Epithelial cell of esophagus (primary cell): ENCODE results near the genes UTRN and ADGB.

DNA sequence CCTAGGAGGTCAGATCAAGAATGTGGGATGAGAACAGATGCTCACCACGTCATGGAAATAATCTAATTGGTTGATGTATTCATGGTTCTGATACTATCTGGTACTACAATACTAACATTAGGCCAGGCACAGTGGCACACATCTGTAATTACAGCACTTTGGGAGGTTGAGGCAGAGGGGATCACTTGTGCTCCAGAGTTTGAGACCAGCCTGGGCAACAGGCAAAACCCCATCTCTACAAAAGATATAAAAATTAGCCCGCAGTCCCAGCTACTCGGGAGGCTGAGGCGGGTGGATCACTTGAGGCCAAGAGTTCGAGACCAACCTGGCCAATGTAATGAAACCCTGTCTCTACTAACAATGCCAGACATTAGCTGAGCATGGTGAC lies 24.4 kb downstream of the STX11 start:
- RRBS = no CpG with 5 or more reads among the region's 5 CpGs

GRCh38 chr6:144215324-144215761 lies 65.0 kb downstream of the STX11 start:
- RRBS = no CpG with 5 or more reads among the region's 8 CpGs

GRCh38 chr6:144284525-144285713 lies at the start of gene UTRN:
Gene UTRN (plus strand): TSS chr6:144285335.
- RRBS = 2% methylated on average over 26 of the region's 96 CpGs

- RRBS = no CpG with 5 or more reads among the region's 5 CpGs
These were observed 2.1 kb downstream of the UTRN start for GRCh38 chr6:144287343-144287554.

DNA sequence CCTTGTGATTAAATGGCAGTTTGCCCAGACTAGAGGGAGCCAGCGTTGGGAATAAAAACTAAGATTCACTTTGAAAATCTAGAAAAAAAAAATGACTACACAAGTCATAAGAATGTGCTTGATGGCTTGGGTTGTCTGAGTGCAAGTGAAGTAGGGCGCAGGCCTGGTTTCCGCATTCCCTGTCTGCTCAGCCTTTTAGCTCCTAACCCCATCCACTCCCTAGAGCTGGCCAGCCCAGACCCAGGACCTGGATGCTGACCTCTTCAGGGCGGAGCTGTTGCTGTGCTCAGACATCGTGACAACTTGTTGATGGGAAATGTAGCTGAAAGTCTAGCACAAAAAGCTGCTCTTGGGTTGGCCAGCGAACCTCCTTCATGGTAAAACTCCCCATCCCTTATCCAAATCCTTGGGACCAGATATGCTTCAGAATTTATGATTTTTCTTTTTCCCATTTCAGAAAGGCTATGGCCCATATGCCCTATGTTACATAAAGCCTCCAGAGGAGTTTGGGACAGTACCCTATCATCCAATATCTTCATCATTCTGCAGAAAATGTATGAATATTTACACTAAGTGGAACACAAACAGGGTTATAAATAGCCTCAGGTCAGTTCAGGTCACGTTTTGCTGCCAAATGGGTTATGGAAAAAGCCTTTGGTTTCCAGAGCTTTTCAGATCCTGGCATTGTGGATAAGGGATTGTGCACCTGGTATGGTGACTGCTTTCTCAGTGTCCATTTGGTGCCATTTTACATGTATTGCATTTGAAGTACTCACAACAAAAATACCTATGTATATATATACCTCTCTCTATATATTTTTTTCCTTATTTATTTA lies 29.2 kb downstream of the UTRN start:
- RRBS = no CpG with 5 or more reads among the region's 7 CpGs

DNA sequence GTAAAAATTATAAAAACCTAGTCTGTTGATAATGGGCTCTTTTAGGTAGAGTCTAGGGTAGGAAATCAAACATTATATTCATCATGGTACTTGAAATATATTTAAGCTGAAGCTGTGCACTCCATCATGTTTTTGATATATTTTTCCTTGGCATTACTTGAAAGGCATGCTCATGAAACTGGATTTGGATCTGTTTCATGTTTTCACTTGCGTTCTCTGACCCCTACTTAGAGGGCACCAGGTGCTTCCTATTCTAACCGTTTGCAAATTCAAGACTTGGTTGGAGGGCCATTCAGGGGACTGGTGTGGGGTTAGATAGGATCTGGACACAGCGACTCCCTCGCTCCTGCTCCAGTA lies 64.4 kb downstream of the UTRN start:
- RRBS = no CpG with 5 or more reads among the region's 4 CpGs

DNA sequence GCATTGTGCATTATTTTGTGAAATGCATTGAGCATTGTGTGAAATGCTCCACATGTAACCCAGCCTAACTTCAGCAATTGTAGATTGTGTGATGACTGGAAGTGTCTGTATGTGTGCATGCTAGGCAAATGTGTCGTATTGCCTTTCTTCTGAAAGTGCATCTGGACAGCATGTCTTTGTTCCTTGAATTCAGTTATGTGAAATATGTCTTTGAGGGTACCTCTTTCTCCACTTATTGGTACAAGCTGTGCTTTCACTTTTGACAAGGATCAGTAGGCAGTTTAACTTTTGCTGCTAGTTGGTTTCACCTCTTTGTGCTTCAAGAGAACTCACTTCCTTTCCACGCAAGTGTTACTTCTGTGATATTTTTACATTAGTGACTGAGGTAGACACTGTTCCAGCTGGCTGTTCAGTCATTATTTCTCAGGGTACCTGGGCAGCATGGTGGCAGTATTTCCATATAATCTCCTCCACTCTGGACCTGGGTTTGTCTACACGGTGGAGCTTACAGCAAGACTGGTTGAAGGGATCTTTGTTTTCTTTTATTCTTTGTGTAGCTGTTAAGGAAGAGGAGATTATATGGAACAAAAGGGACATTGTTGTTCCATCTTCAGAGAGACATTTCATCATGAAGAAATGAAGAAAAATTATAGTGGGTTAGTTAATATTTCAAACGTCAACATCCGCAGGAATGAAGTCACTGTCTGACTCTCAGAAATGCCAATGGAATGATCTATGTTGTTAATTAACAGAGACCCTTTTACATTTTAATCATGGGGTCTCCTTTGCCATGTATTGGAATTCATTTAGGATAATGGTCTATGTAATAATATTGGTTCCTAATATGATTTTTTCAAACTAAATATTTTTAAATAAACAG lies 175.4 kb downstream of the UTRN start:
- RRBS = no CpG with 5 or more reads among the region's 5 CpGs

DNA sequence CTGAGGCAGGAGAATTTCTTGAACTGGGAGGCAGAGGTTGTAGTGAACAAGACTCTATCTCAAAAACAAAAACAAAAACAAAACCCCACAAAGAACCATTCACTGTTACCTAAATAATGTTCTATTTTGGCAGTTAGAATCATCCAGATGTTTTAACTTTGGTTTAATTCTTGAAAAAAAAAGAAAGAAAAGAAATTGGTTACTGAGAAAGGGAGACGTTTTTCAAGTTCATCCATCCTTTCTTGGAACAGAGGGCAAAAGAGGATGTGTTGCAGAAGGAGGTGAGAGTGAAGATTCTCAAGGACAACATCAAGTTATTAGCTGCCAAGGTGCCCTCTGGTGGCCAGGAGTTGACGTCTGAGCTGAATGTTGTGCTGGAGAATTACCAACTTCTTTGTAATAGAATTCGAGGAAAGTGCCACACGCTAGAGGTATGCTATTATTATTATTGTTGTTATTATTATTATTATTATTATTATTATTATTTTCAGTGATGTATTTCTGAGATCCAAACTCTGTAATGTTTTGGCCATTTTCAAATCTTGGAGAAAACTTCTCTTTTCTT lies 196.9 kb downstream of the UTRN start:
- RRBS = no CpG with 5 or more reads among the region's 4 CpGs

DNA sequence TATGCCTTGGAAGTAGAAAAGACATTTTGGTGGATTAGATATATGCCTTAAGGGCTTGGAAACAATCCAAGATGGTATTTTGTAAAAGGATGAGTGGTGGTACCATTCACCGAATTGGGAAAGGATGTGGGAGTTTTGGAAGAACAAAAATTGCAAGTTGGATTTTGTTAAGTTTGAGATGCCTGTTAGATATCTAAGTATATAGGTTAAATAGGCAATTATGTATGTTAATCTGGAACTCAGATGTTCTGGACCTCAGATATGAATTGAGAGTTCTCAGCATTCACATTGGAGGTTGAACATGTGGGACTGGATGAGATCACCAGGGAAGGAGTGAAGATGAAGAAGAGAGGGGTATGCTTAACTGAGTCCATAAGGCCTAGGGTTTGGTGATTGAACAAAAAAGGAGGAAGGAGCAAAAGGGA lies 280.0 kb downstream of the UTRN start:
- RRBS = no CpG with 5 or more reads among the region's 1 CpG

GRCh38 chr6:144734684-144735519 lies 449.8 kb downstream of the UTRN start:
- RRBS = no CpG with 5 or more reads among the region's 8 CpGs

- RRBS = no CpG with 5 or more reads among the region's 2 CpGs
These were observed 709.0 kb downstream of the EPM2A start for GRCh38 chr6:145026322-145026772.

GRCh38 chr6:145670184-145670832 lies 65.0 kb downstream of the EPM2A start:
- RRBS = no CpG with 5 or more reads among the region's 3 CpGs

- RRBS = no CpG with 5 or more reads among the region's 3 CpGs
These were observed 50.5 kb downstream of the EPM2A start for GRCh38 chr6:145684751-145685324.

- RRBS = no CpG with 5 or more reads among the region's 31 CpGs
These were observed at the start of gene ADGB for GRCh38 chr6:146598737-146599266. Gene ADGB (plus strand): TSS chr6:146598972.

DNA sequence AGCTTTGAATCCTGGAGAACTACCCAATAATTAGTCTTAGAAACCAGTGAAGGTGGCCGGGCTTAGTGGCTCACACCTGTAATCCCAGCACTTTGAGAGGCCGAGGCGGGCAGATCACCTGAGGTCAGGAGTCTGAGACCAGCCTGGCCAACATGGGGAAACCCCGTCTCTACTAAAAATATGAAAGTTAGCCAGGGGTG lies 29.0 kb upstream of the STXBP5 start:
- RRBS = no CpG with 5 or more reads among the region's 4 CpGs

GRCh38 chr6:147203349-147204057 lies 714 bp upstream of the STXBP5 start:
- RRBS = 2% methylated on average over 11 of the region's 72 CpGs

DNA sequence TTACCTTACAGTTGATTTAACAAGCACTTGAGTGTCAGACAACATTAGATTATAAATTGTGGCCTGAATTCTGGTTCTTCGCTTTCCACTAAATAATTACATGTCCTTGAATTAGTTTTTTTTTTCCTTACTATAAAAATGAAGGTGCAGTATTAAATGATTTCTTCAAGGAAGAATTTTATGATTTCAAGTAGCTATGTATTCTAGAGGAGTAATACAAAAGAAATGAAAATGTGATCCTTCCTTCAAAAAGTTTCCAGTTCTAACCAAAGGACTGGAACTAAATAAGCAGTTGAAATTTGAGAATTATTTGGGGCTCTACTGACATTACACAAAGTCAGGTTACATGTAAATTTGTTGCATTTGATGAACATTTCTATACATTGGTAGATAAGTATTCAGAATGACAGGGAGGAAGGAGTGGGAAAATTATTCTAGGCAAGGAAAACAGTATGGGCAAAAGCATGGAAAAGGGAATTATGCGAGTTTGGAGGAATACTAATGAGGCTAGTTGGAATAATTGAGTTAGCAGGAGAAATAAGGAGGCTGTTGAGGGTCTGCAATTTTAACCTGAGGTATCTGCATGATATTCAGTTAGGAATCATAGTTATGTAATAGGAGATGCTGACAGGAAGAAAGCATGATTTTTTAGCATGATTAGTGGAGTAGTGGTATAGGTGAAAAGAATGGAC lies 5.3 kb downstream of the STXBP5 start:
- RRBS = no CpG with 5 or more reads among the region's 2 CpGs

GRCh38 chr6:147250262-147251470 lies 46.4 kb downstream of the STXBP5 start:
- RRBS = no CpG with 5 or more reads among the region's 19 CpGs

- RRBS = no CpG with 5 or more reads among the region's 8 CpGs
These were observed 47.4 kb downstream of the STXBP5 start for GRCh38 chr6:147251471-147252202.

- RRBS = no CpG with 5 or more reads among the region's 5 CpGs
These were observed 56.3 kb downstream of the STXBP5 start for GRCh38 chr6:147260172-147261282.